NB4 (cell line): ENCODE measurements around a stretch of chr16.

DNA sequence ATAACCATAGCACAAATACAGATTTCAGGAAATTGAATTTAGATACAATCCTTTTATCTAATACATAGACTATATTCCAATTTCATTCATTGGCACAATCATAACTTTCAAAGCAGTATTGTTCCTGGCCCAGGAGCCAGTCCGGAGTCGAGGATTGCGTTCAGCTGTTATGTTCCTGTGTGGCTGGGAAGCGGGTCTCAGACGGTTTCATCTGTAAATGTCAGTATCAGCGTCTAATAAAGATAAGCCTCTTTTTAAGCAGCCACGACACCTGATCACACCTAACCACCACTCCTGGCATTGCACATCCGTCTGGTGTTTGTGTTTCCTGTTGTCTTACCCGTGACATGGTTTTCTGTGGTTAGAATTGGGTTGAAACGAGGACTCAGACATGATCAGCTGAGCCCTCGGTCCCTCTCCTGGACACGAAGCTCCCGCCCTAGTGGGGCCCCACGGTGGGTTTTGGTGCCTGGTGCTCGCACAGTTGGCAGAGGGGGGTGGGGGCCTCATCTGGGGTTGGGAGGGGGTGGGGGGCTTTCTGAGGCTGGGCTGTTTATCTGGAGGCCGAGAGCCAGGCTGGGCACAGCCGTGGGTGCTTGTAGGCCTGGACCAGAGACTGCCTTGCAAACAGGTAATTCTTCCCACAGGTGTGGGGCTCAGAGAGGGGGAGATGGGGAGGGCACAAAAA lies 18.3 kb downstream of the CPNE7 start:
- RRBS, result no CpG with 5 or more reads among the region's 17 CpGs

DNA sequence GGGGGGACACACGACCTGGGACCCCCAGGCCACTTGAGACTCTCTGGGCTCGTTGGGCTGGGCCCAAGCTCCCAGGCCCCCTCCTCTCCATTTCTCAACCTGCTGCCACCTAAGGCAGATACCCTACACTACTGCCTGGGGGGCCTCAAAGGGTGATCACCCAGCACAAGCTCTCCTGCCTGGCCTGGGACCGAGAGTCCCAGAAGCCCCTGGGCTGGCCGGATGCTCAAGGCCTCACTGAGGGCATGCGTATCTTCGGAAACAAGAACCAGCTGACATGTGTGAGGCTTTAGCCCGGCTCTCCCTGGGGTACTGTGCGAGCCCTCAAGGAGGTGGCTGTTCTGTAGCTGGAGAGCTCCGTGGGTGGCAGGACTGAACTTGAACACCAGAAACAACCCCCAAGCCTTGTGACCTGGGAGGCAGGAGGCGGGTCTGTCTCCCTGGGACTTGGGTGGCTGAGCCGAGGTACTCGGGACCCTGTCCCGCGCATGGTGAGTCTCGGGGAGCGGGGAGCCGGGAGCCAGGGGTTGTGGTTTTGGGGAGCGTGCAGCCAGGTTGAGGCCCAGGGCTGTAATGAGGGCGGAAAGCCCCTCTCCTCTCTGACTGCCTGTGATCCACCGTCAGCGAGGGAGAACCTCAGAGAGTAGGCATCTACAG lies 7.0 kb downstream of the DPEP1 start:
- RRBS, result 36% methylated on average over 3 of the region's 21 CpGs

GRCh38 chr16:89694313-89694847 lies 7.1 kb downstream of the SPATA2L start:
- RRBS, result 98% methylated on average over 6 of the region's 24 CpGs

- RRBS, result no CpG with 5 or more reads among the region's 17 CpGs
These were observed 2.9 kb downstream of the ZNF276 start for GRCh38 chr16:89724077-89724822.

GRCh38 chr16:89833478-89833914 lies 5.2 kb downstream of the SPIRE2 start:
- RRBS, result 98% methylated on average over 4 of the region's 19 CpGs

DNA sequence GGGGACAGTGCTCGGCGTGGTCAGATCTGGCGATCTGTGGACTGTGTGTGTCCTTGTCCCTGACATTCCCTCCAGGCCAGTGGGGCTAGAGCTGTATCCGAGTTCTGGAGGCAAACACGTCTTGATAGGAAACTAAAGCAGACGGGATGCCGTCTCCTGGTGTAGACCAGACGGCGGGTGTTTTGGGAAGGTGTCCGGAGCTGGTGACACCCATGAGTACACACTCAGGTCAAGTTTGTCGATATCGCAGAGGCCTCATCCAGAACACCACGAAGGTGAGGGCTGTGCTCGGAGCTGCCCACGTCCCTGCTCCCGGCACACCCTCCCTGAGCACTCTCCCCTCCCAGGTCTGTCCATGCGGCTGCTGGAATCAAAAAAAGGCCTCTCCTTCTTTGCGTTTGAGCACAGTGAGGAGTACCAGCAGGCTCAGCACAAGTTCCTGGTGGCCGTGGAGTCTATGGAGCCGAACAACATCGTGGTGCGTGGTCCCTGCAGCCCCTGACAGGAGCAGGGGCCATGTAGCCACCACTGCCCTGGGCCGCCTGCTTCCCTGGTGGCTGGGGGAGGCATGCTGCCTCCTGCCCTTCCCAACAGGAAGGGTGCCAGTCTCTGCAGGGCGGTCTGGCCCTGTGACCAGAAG lies 20.1 kb downstream of the TCF25 start:
- RRBS, result 88% methylated on average over 1 of the region's 24 CpGs

DNA sequence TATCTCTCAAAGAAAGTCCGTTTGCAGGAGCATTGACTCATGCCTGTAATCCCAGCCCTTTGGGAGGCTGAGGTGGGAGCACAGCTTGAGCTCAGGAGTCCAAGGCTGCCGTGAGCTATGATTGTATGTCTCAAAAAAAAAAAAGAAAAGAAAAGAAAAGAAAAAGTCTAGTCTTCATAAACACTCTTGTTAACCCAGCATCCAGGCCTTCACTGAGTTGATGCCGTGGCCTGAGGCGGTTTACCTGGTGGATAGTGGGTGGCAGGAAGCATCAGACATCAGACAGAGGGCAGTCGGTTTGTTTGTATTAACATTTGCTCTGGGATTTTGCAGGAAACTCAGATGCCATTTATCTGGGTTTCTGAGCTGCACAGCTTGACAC lies 909 bp upstream of the DBNDD1 start:
- RRBS, result no CpG with 5 or more reads among the region's 5 CpGs

DNA sequence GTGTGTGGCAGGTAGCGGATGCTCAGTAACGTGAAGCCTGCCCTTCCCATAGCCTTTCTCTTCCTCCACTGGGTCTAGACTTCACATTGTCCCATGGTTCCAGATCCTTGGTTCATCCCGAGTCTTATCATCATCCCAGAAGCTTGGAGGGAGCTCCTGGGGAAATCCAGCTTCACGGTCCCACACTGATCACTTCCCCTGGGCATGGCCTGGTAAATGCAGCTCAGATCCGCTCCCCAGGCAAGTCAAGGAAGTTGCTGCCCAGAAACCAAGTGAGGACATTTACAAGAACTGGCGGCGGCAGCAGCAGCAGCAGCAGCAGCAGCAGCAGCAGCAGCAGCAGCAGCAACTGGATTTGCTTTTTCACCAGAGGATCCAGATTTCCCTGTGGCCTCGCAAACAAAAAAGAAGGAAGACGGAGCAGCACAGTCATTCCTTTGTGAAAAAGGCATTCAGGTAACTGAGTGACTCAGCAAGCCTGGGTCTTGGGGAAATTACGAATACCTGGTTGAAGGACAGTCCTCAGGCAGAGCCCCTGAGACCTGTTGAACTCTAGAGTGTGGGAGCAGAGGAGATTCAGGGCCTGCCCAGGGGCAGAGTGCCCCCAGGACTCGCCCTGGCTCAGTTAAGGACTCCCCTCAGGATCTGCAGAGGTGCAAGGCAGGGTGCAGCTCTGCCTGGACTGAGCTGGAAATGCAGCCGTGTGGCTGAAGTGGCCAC lies 25.0 kb upstream of the PRDM7 start:
- RRBS, result no CpG with 5 or more reads among the region's 12 CpGs